Measurements from ENCODE around the genes SLIRP and STON2.

GRCh38 chr14:76961578-76962278, 66.8 kb downstream of the IRF2BPL start:
- PRO-cap, 2 experiments, result peak in 2 of 2 experiments; most common plus-strand start chr14:76962159 (in 2); most common minus-strand start chr14:76961803 (in 1)

- PRO-cap, 2 experiments, result peak in 2 of 2 experiments; most common plus-strand start chr14:77033078 (in 2); most common minus-strand start chr14:77032866 (in 2)
These were observed 4.2 kb upstream of the IRF2BPL start for GRCh38 chr14:77032501-77033258.

- PRO-cap, 2 experiments, result no peak in any of the 2 experiments
These were observed 18.3 kb downstream of the CIPC start for GRCh38 chr14:77116191-77116930.

- PRO-cap, 2 experiments, result no peak in any of the 2 experiments
These were observed 2.0 kb downstream of the ZDHHC22 start for GRCh38 chr14:77139331-77140306.

- PRO-cap, 2 experiments, result no peak in any of the 2 experiments
These were observed 3.4 kb downstream of the GSTZ1 start for GRCh38 chr14:77324172-77324773.

DNA sequence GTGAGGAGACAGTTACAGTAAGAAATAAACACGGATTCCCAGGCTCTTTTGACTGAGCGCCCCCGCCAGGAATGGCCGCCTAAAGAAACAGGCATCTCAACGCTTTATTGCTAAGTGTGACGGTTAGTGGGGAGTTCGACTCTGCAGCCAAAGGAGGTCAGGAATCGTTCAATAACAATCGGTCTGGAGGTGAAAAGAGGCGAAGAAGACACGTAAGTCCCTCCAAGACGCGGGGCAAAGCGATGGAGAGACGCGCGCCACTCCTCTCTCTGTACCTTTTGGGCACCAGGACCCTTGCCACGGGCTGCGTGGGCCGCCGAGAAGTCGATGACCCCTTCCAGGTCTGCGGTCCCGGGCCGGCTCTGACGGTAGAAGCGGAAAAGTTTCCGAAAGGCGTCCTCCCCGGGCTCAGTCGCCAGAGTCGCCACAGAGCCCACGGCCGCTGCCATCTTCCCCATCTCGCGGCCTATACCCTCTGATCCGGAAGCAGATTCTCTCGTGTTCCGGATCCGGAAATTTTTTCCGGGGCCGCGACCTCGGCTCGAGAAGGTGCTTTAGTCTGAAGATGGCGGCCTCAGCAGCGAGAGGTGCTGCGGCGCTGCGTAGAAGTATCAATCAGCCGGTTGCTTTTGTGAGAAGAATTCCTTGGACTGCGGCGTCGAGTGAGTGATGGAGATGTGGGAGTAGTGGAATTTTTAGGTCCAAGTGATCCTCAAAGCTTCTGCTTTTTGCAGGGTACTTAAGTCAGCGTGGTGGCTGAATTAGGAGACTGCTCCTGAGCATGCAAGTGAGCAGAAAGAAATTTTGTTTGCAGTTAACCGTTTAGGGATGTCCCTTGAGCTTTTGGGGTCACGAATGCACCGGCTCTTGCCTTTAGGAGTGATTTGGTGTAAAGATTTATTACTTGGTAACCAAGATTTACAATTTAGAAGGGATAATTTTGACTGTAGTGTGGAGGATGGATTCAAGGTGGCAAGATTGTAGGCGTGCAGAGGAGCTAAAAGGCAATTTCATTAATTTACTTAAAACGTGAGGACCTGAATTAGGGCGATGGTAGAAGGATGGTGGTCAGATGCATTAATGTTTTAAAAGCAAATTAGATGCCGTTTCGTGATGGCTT, at the start of gene SLIRP:
TSS of gene SLIRP (plus strand) at position 557 of the 1,120 bp plus-strand sequence.
- PRO-cap, 2 experiments, result peak in 2 of 2 experiments; most common plus-strand start position 557 of the sequence (in 2); most common minus-strand start position 477 of the sequence (in 2)

DNA sequence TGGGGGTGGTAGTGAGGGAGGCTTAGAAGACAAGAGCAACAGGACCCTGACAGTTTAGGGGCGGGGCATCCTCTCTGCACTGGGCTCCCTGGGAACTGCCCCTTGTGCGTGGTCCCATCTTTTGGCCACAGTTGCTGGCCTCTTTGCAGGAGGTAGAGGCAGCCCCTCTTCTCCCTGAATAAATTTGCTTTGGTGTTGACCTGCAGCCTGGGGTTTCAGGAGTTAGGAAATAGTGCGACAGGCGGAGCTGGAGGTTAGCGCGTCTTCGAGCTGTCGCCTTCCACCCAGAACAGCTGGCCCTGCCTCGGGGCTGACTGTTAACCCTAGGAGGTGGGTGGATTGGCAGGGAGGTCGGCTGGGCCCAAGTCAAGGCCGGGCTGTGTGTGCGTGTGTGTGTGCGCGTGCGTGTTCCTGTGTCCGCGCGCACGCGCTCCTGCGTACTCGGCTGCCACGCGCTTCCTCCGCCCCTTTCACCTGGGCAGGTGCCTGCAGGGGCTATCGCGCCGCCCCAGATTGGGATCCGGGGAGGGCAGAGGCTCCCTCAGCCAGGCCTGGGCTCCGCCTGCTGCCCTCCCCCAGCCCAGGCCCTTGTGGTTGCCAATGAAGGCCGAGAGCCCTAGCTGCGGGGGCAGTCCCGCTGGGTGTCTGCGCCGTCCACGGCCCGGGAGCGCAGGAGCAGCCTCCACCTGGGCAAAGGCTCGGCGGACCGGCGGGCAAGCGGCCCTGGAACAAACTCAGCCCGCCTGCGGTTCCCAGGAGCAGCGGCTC, 180.9 kb downstream of the ADCK1 start:
- PRO-cap, 2 experiments, result no peak in any of the 2 experiments

GRCh38 chr14:80831027-80831510, 110.5 kb downstream of the CEP128 start:
- PRO-cap, 2 experiments, result no peak in any of the 2 experiments

GRCh38 chr14:80904700-80904969, 36.9 kb downstream of the CEP128 start:
- PRO-cap, 2 experiments, result no peak in any of the 2 experiments

GRCh38 chr14:80930702-80932111, 10.3 kb downstream of the CEP128 start:
- PRO-cap, 2 experiments, result peak in 2 of 2 experiments; most common plus-strand start chr14:80931223 (in 1); most common minus-strand start chr14:80931351 (in 2)

- PRO-cap, 2 experiments, result no peak in any of the 2 experiments
These were observed 89.0 kb downstream of the STON2 start for GRCh38 chr14:81311040-81311576.

GRCh38 chr14:81399979-81400792, at the start of gene STON2:
STON2 (minus strand) TSS chr14:81400324.
- PRO-cap, 2 experiments, result no peak in any of the 2 experiments

DNA sequence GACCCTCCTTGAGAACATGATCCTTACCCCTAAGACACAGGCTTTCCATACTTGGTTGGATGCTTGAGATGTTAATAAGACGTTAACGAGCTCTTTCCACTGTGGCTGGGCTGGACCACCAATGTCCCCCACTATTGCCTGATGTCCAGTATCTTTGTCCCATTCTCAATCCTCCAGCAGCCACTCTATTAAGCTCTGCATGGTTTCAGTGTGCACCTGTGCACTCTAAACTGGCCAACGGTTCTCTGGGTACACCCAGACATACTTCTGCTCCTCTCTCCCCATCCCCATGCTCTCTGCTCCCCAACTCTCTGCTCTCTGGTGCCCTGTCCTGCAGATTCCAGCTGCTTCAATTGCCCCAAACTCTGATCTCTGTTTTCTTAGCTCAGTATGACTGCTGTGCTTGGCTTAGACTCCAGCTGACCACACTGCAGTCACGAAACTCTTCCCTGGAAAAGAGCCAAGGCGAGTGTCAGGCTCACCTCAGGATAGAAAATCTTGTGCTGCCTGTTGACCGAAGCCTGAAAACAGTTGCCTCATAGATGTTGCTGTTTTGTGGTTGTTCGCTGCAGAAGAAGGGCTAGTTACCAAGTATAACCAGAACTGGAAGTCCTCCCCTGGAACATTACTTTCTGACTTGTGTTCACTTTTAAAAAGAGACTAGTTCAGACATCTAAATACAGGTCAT, 6.6 kb upstream of the STON2 start:
- PRO-cap, 2 experiments, result no peak in any of the 2 experiments

GRCh38 chr14:81423488-81424053, 23.4 kb upstream of the STON2 start:
- PRO-cap, 2 experiments, result no peak in any of the 2 experiments

DNA sequence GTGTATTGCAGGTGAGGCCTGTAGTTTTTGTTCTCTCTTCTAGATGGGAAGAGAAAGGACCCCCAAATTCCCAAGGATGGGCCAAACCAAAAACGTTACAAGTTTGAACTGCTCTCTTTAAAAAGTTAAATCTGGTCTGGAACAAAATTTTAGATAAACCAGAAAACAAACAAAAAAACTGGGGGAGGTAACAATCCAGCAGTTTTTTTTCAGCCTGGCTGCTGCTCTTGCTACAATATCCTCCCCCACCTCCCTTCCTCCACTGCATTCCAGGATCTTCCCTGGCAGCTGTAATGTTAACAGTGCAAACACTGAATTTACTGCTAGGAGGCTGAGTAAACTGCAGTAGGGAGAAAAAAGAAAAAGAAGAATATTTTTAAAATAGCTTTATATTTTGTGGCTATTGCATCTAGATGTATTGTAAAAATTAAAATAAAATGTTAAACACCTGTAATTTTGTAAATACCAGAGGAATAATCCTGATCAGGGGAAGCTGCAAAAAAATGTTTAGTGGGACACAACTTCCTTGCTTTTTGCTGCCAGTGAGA, 16.3 kb downstream of the SEL1L start:
- PRO-cap, 2 experiments, result no peak in any of the 2 experiments

GRCh38 chr14:81655628-81656190, 122.1 kb upstream of the SEL1L start:
- PRO-cap, 2 experiments, result no peak in any of the 2 experiments

- PRO-cap, 2 experiments, result no peak in any of the 2 experiments
These were observed 1973.4 kb upstream of the FLRT2 start for GRCh38 chr14:83556583-83556828.

- PRO-cap, 2 experiments, result no peak in any of the 2 experiments
These were observed 1431.0 kb upstream of the FLRT2 start for GRCh38 chr14:84099051-84099301.

DNA sequence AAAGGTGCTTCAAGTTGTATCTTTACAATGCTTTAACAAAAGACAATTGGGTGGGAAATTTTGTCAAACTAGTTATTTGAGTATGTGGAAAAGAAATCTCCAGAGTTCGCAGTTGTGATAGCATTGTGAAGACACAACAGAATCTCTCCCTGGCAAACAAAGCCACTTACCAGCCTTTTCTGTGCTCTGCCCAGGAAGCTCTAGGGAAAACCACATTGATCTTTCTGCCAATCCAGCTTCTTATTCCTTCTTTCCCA, 166.2 kb upstream of the FLRT2 start:
- PRO-cap, 2 experiments, result peak in 1 of 2 experiments; most common minus-strand start position 146 of the sequence (in 1)

GRCh38 chr14:85528103-85528542, 1.8 kb upstream of the FLRT2 start:
- PRO-cap, 2 experiments, result no peak in any of the 2 experiments

Data from cytotoxic T cell (primary cell).